Duodenum (tissue), 1 donor: ENCODE measurements around the gene YTHDC2.

GRCh38 chr5:113161718-113162362, 185.2 kb downstream of the DCP2 start:
- PRO-cap, result no peak

- PRO-cap, result no peak
These were observed 222.9 kb downstream of the DCP2 start for GRCh38 chr5:113199342-113200027.

DNA sequence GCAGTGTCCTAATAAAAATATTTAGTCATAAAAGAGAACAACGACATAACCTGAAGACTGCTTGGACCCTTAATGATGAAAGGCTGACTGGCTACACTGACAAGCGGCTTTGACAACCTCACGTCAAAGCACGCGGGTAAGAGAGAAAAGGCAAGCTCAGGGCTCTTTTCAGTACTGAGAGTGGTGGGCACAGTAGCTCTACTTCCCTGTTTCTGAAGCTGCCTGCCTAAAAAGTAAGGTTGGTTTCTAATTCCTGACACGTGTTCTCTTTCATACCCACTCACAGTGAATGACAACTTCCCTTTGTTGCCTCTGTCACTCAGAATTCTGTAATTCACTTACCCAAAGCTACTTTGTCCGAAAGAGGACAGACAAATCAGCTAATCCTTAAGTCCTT, 221.3 kb downstream of the TSSK1B start:
- PRO-cap, result no peak

DNA sequence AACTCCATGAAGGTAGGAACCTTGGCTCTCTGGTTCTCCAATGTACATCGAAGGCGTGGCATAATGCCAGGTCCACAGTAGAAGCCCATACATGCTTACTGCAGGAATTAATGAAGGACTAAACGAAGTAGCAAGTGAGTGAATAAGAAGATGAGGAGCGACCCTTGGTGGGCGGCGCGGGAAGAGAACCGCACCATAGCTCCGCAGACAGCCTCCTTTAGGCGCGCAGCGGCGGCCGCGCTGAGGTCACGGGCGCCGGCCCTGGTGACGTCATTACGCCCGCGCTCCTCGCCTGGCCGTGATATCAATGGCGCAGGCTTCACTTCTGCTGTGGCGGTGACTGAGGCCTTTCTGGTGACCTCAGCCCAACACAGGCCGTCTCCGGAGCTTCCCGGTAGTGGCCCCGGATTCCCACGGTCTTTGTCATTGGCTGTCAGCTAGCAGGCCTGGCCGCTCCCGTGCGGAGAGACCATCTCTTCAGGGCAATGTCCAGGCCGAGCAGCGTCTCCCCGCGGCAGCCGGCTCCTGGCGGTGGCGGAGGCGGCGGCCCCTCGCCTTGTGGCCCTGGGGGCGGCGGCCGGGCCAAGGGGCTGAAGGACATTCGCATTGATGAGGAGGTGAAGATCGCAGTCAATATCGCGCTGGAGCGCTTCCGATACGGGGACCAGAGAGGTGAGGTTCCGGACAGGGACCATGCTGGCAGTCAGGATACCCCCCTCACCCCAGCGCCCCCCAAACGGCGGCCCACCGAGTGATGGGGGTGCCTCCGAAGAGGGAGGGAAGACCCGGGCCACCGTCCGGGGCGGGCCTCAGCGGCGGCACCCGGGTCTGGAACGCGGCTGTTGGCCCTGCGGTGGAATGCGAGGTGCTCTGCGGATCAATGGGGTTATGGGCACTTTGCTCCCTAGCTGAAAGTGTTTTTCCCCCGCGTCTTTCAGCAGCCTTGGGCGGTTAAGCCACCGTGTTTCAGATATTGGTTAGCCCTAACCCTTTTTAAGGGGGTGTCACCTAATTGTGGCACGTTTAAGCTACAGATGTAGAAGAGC, at the start of gene YTHDC2:
YTHDC2 (plus strand) TSS at position 284 of the 1,046 bp plus-strand sequence.
- PRO-cap, result bidirectional peak, plus-strand start at position 485 of the sequence, minus-strand start at position 219 of the sequence

DNA sequence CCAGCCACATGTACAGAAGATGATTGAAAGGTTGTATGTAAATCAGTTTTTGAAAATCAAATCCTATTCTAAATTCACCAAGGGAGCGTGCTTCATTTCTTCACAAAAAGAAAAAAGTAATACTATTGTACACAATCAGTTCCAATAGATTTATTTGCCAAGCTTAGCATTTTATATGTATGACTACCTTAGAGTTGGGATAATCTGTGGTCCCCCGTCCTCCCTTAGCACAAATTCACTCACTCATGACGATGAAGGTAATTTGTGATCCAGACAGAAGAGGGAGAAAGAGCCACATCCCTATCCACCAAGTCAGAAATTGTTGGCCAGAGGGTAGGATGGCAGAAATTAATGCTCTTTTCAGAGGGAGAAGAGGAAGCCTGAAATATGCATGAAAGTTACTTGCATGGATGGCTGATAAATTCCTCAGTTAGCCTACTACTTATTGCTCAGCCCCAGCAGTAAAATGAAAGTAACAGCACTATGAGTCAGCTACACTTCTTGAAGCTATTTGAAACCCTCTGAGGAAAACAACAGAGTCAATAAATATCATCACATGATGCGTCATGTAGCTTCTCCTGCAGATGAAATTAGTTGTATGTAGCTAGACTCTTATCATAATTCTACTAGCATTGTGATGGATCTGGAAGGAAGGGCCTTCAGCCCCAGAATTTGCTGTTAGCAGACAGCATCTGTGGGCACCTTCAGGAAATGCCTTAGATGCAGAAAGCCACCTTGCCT, 81.0 kb upstream of the CCDC112 start:
- PRO-cap, result no peak

DNA sequence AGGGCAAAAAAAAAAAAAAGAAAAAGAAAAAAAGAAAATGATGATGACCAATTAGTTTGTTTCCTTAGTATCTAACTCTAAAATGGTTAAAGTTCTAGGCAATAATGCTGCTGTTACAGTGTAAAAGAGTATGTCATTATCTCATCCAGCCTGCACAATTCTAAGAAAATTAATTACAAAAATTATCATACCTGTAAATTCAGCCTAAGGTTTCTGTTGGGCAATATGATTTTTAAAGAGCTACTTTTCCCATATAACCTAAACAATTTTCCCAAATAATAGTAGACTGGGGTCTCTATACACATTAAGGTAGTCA, 23.5 kb downstream of the FEM1C start:
- PRO-cap, result no peak

GRCh38 chr5:115542760-115543765, 1.5 kb downstream of the FEM1C start:
- PRO-cap, result bidirectional peak, plus-strand start at chr5:115543597, minus-strand start at chr5:115543495

DNA sequence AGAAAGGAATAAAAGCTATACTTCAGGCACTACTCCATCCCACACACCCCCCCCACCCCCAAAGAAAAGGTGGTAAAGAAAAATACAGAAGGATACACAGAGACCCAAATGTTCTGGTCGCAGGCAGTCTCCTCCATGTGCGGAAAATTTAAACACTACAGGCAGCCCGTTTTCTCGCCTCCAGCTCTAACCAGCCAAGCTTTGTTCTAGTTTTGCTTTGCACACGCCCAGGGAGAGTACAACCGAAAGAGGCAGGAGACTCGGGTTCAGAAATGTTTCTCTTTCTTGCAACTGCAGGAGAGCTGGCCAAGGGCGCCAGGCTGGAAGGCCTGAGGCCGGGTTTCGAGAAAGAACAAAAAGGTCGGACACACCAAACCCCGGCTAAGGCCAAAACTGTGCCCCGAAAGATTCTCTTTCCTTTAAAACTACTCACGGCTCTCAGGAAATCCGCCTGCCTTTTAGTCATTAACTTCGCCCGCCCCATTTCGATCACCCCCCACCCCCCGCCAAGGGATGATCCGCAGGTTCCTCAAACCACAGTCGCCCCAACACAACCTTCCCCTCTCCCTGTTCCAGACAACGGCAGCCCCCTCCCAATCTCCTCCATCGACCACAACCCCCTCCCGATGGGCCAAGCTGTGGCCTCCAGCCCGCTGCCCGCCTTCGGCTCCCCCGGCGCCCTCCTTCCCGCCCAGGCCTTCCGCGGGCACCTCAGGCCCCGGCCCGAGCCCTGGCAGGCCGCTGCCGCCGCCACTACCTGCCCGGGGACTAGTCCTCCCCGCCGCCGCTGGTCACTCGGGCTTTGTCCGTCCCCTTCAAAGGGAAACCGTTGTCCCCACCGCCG, 587 bp downstream of the FEM1C start:
- PRO-cap, result bidirectional peak, plus-strand start at position 296 of the sequence, minus-strand start at position 188 of the sequence; unidirectional peak, minus-strand start at position 770 of the sequence

GRCh38 chr5:115956504-115956847, 5.8 kb upstream of the LVRN start:
- PRO-cap, result no peak

DNA sequence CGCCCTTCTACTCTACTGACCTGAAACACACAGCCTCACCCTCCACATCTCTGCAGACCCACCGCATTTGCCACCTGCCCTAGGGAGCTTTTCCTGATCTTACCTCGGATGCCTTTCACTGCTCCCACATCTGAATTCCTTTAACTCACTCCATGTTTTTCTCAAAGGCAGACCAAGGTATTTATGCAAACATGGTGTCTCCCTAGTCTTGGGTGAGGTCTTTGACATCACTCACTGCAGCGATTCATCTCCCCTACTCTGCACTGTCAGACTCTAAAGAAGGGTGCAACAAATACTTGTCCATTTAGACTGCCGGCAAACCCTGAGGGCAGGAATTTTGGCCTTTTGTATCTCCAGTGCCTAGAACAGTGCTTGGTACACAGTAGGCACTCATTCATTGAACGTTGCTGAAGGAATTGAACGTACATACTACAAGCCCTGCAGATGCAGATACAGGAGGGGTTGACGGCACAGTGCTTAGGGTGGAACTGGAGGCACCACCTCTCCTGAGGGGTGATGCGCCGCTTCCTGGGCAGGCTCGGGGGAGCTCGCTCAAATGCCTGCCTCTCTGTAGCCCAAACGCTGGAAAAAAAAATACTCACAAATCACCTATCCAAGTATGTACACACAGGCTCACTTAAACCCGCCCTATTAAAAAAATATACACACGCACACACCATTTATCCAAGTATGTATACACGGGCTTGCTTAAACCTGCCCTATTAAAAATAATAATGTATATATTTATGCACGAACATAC, 701 bp upstream of the COMMD10 start:
- PRO-cap, result no peak

DNA sequence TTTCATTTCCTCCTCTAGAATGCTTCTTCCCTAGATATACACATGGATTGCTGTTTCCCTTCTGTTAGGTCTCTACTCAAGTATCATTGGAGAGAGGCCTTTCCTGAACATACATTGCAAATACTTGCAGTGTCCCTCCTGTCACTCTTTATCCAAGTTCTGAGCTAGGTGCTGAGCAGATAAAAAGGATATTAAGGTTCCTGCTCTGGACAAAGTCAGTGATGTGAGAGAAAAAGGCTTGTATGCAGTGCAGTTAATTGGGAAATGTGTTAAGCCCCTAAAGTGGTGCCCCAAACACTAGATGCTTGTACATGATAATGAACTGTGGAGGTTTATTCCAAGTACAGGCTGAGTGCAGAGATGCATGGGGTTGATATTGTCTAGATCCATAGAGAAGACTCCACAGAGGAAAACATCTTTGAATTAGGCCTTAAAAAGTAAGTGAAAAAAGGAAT, 74.5 kb downstream of the COMMD10 start:
- PRO-cap, result no peak

DNA sequence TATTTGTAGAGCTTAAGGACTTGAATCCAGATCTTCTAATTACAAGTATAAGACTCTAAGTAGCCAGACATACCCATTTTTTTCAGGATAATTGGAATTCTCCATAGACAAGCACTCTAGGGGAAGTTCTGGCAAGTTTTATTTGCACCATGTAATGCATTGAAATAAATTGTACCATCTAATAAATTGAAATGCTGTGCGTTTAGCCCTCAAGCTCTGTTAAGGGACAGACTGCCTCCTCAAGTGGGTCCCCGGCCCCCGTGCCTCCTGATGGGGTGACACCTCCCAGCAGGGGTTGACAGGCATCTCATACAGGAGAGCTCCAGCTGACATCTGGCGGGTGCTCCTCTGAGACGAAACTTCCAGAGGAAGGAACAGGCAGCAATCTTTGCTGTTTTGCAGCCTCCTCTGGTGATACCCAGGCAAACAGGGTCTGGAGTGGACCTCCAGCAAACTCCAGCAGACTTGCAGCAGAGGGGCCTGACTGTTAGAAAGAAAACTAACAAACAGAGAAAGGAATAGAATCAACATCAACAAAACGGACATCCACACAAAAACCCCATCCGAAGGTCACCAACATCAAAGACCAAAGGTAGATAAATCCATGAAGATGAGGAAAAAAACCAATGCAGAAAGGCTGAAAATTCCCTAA, 81.6 kb downstream of the COMMD10 start:
- PRO-cap, result no peak

- PRO-cap, result no peak
These were observed 226.1 kb downstream of the SEMA6A start for GRCh38 chr5:116348326-116349022.

DNA sequence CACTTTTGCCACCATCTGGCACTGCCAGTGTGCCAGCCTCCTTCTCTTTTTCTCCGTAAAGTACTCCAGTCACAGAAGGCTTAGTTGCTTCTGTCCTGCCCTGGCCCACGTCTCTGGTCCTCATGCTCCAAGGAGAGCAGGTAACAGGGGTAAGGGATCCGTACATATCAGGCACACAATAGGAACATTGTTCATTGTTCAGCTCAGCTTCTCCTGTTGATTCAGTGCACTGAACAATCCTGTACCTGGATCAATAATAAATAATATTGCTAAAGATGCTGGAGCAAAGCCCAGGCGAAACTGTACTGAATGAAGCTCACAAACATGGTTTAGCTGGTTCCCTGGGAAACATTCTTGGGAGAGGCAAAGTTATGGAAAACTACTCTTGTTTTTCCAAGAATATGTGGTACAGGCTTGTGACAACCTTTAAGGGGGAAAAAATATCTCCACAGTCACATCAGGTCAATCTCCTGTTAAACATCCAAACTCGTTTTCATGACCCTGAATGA, 102.1 kb upstream of the SEMA6A start:
- PRO-cap, result no peak

DNA sequence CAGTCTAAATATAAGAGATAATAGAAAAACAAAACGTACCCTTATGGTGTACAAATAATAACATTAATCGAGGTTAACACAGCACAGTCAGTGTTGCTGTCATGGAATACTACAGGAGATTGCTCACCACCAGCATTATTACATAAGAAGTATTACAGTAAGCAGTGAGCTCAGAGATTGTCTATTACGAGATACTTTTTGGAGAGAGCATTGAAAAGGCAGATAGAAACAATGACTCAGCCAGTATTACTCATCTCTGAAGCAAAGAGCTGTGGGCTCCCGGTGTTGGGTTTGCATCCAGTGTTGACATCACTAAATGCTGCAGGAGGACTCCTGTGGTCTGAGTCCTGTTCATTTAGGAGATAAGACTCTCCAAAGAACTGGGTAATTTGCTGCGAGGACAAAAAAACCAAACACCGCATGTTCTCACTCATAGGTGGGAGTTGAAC, 191.9 kb upstream of the SEMA6A start:
- PRO-cap, result no peak

DNA sequence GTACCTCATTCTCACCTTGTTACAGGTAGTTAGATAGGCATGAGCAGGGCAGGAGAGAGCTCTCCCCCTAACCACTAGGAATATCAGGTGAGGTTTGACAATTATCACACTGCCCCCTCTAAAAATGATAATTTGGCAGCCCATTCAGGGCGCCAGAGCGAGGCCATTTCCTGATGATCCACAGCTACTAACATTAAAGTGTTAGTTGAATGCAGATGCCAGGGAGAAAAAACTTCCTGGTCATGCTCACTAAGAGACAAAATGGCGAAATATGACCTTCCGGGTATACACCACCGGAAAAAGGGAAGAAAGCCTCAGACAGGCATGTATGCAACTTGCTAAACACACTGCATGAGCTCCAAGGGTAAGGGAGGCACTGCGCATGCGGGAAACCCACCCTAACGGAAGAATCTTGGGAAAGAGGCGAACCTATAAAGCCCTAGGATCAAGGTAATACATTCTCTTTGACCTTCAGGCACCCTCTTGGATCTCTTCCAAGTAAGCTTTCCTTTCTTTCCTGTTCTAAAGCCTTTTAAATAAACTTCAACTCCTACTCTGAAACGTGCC, 65.1 kb downstream of the DTWD2 start:
- PRO-cap, result no peak

- PRO-cap, result no peak
These were observed 70.1 kb downstream of the DMXL1 start for GRCh38 chr5:119140899-119141405.

GRCh38 chr5:119417897-119418440, 34.3 kb upstream of the HSD17B4 start:
- PRO-cap, result no peak

DNA sequence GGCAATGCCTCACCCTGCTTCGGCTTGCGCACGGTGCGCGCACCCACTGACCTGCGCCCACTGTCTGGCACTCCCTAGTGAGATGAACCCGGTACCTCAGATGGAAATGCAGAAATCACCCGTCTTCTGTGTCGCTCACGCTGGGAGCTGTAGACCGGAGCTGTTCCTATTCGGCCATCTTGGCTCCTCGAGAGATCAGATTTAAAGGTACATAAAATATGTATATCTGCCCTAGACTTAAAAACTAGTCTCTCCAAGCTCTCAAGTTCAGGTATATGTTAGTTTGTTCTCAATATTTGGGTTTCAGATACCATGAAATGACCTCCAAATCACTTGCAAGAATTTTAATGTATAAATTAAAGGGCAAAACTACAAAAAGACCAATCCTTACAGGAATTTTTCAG, 71.3 kb downstream of the SNCAIP start:
- PRO-cap, result no peak

DNA sequence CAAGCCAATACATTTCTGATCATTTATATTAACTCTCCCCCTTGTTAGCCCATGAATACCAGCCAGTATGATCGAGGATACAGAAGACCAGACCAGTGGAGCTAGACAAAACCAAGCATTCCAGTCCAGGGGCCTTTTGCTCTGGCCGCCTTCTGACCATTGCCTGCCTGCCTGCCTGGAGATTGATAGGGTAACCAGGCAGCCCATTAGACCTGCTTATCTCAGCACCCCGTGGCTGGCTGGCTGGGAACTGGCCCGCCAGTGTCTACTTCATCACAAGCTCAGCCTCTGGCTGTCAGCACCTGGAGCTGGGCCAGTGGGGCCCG, 181.2 kb downstream of the SNCAIP start:
- PRO-cap, result no peak